Epidermal melanocyte (primary cell): ENCODE results near the genes WDR83 and GET3.

DNA sequence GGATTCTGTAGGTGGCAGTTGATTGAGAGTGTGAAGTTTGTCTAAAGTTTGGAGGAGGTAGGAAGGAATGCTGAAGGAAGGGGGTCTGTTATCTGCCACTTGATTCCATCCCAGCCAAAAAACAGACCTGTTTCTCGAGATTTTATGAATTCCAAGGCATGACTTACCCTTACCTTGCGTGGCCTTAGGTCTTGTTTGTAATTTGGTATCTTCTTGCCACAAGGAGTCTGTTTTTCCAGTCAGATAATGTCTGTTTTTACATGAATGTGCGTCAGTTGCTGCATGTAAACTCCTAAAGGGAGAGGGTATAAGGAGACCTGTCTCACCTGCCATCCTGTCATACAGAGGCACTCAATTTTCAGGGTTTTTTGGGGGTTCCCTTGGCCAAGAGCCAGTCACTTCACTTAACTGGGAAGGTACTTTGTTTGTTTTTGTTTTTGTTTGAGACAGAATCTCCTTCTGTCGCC is 1.1 kb downstream of the ZNF763 start:
- RRBS: no CpG with 5 or more reads among the region's 4 CpGs

DNA sequence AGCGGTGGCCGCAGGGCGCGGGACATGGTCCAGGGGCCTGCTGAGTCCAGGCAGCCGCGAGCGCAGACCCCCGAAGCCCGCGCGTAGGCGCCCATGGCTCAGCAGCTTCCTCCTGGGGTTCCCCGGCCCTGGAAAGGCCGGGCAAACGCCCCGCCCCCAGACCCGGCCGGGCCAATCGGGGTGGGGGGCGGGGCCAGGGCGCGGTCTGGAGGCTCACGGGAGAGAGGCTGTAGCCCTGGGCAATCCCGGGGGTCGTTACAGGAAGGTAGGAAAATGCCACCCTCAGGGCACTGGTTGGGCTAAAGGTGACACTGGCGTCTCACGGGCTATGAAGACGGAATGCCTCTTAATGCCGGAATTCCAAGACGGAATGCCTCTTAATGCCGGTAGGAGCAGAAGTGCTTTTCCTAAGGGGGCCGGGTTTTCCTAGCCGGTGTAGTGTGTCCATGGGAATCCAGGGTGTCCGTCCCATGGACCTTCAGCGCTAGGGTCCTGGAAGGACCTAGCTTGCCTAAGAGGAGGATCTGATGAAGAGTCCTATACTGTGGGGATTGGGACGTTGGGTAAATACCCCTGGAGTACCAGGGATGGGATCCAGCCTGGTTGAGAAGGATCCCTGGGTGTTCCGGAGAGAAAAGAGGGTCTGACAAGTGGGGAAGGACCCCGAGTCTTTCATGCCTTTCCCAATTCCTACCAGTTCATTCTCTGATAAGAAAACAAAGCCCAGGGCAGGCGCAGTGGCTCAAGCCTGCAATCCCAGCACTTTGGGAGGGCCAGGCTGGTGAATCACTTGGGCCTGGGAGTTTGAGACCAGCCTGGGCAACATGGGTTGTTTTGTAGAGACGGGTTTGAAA is at the start of gene WDR83:
TSS of gene WDR83 (plus strand) at position 201 of the 854 bp plus-strand sequence.
- RRBS: 3% methylated on average over 11 of the region's 40 CpGs

- RRBS: no CpG with 5 or more reads among the region's 9 CpGs
Measured at GRCh38 chr19:12679574-12680124, 2.0 kb downstream of the DHPS start.

DNA sequence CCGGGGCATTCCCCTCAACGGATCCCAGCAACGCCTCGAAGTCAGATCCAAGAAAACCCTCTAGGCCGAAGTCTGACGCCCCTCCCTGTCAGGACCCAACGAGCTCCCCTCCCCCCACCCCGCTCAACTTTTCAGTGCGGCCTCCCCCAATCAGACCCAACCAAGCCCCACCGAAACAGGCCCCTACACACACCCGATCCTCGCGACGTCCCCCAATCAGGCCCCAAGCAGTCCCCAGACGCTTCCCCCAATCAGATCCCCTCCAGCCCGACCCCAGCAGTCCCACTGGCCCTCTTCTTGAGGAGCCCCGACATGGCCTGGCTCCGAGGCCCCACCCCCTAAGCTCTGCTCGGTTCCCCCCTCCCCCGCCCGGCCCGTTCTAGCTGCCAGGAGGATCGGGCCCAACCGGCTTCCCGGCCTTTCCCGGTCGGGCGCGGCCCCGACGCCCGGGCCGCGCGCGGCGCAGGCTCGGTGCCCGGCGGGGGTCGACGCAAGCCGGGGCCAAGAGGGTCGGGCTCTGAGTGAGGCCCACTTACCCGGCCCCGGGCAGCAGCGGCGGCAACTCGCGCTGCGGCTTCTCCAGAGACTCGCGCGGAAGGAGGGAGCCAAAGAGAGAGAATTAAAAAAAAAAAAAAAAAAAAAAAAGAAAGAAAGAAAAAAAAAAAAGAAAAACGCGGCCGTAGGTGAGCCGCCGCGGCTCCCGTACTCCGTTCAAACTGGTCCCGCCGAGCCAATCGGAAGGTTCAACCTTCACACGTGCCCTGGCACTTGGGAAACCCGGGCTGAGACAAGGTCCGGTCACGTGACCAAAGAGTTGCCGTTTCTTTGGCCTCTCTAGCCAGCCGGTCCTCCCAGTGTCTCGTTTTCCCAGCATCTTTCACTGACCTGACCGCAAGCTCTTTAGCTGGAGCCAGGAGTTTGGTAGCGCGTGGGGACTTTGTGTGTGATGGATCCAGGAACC is 1.5 kb downstream of the TNPO2 start:
- RRBS: 10% methylated on average over 8 of the region's 75 CpGs

- RRBS: no CpG with 5 or more reads among the region's 15 CpGs
Measured at GRCh38 chr19:12737414-12737687, at the start of gene GET3. GET3 (plus strand) TSS chr19:12737497.

DNA sequence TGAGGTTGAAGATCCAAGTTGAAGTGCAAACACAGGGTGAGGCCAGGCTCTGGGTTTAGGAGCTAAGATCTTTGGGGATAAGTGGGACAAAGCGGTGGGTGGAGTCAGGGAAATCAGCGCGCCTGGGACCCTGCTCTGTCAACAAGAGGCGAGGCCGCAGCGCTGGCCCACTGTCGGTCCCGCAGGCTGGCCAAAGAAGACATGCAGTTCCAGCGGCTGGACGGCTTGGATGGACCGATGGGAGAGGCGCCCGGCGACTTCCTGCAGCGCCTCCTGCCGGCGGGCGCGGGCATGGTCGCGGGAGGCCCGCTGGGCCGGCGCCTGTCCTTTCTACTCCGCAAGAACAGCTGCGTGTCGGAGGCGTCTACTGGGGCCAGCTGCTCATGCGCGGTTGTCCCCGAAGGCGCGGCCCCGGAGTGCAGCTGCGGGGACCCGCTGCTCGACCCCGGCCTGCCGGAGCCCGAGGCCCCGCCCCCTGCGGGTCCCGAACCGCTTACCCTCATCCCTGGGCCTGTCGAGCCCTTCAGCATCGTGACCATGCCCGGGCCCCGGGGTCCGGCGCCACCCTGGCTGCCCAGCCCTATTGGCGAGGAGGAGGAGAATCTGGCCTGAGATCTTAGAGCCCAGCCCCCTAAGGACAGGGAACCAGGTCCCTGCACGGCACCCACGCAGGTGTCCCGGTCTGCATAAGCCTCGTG is 6.0 kb downstream of the BEST2 start:
- RRBS: 3% methylated on average over 27 of the region's 55 CpGs

GRCh38 chr19:12772328-12772929 is 2.9 kb downstream of the HOOK2 start:
- RRBS: no CpG with 5 or more reads among the region's 8 CpGs

DNA sequence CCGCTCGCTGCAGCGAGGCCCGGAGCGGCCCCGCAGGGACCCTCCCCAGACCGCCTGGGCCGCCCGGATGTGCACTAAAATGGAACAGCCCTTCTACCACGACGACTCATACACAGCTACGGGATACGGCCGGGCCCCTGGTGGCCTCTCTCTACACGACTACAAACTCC is 304 bp downstream of the JUNB start:
- RRBS: 4% methylated on average over 15 of the region's 15 CpGs

DNA sequence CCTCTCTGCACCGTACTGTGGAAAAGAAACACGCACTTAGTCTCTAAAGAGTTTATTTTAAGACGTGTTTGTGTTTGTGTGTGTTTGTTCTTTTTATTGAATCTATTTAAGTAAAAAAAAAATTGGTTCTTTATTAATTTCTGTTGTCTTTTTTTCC is 1.8 kb downstream of the JUNB start:
- RRBS: no CpG with 5 or more reads among the region's 3 CpGs

GRCh38 chr19:12825259-12826275 is 8.8 kb downstream of the RTBDN start:
- RRBS: 6% methylated on average over 8 of the region's 48 CpGs

DNA sequence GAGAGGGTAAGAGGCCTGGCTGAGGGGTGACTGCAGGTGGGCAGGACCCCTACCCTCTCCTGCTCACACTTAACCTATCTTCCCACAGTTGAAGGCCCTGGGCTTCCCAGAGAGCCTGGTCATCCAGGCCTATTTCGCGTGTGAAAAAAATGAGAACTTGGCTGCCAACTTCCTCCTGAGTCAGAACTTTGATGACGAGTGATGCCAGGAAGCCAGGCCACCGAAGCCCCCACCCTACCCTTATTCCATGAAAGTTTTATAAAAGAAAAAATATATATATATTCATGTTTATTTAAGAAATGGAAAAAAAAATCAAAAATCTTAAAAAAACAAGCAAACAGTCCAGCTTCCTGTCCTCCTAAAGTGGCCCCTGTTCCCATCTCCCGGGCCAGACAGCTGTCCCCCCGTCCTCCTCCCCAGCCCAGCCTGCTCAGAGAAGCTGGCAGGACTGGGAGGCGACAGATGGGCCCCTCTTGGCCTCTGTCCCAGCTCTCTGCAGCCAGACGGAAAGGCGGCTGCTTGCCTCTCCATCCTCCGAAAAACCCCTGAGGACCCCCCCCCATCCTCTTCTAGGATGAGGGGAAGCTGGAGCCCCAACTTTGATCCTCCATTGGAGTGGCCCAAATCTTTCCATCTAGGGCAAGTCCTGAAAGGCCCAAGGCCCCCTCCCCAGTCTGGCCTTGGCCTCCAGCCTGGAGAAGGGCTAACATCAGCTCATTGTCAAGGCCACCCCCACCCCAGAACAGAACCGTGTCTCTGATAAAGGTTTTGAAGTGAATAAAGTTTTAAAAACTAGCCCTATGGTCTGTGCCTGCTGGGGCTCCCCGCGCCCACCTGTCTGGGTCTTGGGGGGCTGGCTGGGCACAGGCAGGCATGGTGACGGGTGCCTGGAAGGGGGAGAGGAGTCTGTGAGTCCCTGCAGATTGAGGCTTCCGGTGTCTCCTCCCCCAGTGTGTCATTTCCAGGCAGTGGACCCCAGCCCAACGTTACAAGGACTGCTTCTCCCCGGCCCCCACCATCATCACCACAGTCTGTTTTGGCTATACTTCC is 3.9 kb downstream of the GADD45GIP1 start:
- RRBS: 40% methylated on average over 3 of the region's 17 CpGs

GRCh38 chr19:12965686-12965971 is 3.7 kb upstream of the DAND5 start:
- RRBS: no CpG with 5 or more reads among the region's 6 CpGs

GRCh38 chr19:12999667-13000305 is 4.5 kb downstream of the NFIX start:
- RRBS: 90% methylated on average over 5 of the region's 16 CpGs

- RRBS: no CpG with 5 or more reads among the region's 17 CpGs
Measured at GRCh38 chr19:13007450-13008245, 12.4 kb downstream of the NFIX start.

- RRBS: no CpG with 5 or more reads among the region's 29 CpGs
Measured at GRCh38 chr19:13010743-13011303, 15.5 kb downstream of the NFIX start.

GRCh38 chr19:13034024-13034667 is 38.9 kb downstream of the NFIX start:
- RRBS: no CpG with 5 or more reads among the region's 5 CpGs

DNA sequence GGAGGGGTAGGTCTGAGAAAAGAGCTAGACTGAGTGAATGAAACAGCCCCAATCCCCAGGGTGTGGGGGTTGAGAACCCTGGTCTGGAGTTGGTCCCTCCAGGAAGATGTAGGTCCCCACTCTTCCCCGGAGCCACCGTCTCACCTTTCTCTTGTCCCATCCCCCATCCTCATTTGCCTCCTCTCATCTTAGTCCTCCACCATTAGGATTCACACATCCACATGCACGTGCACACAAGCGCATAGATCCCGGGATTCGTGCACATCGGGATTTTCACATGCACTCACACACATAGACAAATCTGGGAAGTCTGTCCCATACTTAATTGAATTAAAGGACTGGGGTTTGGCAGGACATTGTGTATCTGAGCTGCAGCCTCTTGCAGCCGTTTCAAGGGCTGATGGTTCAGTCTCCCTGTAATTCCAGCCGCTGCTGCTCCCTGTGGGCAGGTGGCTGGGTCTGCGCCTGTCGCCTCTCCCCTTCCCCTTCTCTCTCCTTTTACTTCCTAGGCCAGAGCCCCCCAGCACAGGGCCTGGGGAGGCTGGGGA is 43.7 kb downstream of the LYL1 start:
- RRBS: no CpG with 5 or more reads among the region's 11 CpGs

DNA sequence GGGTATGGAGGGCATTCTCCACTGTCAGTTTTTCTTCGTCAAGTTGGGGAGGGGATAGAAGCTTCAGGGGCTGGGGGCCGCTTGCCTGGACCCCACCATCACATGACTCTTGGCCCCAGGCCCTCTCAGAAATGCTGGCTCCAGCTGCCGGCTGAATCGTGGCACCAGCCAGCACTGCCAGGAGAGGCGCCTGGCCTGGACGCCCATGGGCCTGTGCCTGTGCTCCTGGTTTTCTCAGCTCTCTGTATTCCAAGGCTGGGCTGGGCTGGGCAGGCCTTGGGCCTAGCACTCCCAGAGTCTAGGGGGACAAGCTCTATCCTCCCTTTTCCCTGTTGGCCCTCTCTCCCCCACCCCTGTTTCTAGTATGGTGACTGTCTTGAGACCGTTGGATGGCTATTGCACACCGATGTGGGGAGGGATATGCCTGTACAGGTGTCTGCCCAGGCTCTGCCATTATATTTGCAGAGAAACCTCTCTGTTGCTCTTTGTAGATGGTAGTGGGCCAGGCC is 38.5 kb downstream of the LYL1 start:
- RRBS: no CpG with 5 or more reads among the region's 8 CpGs

- RRBS: 97% methylated on average over 2 of the region's 7 CpGs
Measured at GRCh38 chr19:13081978-13082269, 20.7 kb downstream of the LYL1 start.

DNA sequence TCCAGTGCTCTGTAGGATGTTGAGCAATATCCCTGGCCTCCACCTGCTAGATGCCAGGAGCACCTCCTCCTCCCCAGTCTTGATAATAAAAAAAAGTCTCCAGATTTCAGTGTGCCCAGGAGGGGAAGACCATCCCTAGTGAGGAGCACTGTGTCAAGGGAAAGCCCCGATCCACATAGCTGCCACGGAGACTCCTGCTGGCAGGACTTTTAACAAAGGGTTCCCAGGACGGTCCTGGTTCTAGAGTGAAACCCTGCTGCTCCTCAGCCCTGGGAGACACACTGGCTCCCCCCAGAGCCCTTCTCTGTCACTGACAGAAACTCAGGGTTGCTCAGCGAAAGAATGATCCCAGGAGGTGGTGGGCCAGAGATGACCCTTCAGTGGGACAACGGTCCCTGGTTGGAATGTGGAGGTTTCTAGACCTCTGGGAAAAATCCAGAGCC is 20.3 kb downstream of the LYL1 start:
- RRBS: no CpG with 5 or more reads among the region's 5 CpGs